AG10803 (cell line): ENCODE measurements around a stretch of chr14.

- RRBS, result no CpG with 5 or more reads among the region's 4 CpGs
Observed at GRCh38 chr14:89270781-89271128, 146.3 kb downstream of the FOXN3 start.

- RRBS, result no CpG with 5 or more reads among the region's 10 CpGs
Observed at GRCh38 chr14:89341198-89341908, 75.7 kb downstream of the FOXN3 start.

- RRBS, result no CpG with 5 or more reads among the region's 15 CpGs
Observed at GRCh38 chr14:89364266-89365336, 52.4 kb downstream of the FOXN3 start.

GRCh38 chr14:89371734-89372448 is 45.1 kb downstream of the FOXN3 start:
- RRBS, result 59% methylated on average over 2 of the region's 9 CpGs

GRCh38 chr14:89402855-89403376 is 14.1 kb downstream of the FOXN3 start:
- RRBS, result no CpG with 5 or more reads among the region's 9 CpGs

DNA sequence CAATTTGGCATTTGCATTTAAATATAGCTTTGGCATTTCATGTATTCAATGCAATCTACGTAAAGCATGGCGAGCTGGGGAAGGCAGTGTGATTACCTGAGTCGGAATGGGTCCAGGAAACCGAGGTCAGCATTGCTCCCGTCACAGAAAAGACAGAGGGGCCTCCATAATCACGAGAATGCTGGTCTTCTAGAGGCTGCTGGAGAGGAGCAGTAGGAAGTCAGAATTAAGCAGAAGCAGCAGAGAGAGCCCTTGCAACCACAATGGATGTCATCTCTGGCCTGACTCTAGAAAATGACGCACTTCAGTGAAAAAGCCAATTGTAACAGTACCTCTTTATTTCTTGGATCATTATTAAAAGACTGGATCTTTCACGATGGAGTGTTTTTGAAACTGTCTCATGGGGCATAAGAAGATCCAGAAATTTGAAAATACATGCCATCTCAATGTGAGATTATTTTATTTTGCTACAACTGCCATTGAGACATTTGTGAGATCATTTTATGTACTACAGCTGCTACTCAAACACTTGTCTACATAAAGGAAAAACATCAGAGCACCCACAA is 69.5 kb upstream of the FOXN3 start:
- RRBS, result no CpG with 5 or more reads among the region's 8 CpGs

GRCh38 chr14:89648445-89649159 is 231.6 kb upstream of the FOXN3 start:
- RRBS, result no CpG with 5 or more reads among the region's 5 CpGs

- RRBS, result no CpG with 5 or more reads among the region's 4 CpGs
Observed at GRCh38 chr14:89792543-89792856, 162.0 kb downstream of the EFCAB11 start.

GRCh38 chr14:89956641-89956943 is 865 bp downstream of the TDP1 start:
- RRBS, result no CpG with 5 or more reads among the region's 13 CpGs

GRCh38 chr14:90062157-90062619 is 394 bp downstream of the KCNK13 start:
- RRBS, result 3% methylated on average over 13 of the region's 54 CpGs

DNA sequence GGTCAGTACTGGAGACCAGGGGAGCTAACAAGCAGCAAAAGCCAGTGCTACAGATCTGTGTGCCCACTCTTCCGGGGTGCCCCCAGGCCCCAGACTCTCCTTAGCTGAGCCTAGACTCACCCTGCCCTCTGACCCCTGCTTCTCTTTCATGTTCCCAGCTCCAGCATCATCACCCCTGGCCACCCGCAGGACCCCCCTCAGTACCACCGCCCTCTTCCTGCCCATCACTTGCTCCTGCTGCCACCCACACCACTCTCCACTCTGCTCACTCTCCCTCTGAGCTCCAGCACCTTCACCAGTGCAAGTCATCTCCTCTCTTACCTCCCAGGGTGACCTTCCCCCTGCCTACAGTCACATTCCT is 105.0 kb downstream of the CALM1 start:
- RRBS, result no CpG with 5 or more reads among the region's 3 CpGs

- RRBS, result no CpG with 5 or more reads among the region's 2 CpGs
Observed at GRCh38 chr14:90502213-90502429, 105.3 kb downstream of the CALM1 start.

DNA sequence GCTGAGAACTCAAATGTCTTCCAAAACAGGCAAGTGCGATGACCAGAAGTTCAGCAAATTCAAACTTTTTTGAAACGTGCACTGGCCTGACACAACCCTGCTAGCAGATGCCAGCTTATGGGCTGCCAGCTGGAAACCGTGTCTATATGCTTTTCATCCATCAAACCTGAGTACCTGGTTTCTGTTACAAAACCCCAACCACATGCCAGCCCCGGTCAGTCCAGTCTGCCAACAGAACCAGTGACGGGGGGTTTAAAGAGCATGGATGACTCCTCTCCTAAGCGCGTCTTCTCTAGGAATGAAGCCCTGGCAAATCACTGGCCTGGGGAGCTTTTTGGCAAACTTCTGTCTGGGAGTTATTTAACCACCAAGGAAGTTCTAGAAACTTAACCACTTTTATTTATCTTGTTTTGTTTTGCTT is 189.6 kb downstream of the TTC7B start:
- RRBS, result no CpG with 5 or more reads among the region's 7 CpGs

DNA sequence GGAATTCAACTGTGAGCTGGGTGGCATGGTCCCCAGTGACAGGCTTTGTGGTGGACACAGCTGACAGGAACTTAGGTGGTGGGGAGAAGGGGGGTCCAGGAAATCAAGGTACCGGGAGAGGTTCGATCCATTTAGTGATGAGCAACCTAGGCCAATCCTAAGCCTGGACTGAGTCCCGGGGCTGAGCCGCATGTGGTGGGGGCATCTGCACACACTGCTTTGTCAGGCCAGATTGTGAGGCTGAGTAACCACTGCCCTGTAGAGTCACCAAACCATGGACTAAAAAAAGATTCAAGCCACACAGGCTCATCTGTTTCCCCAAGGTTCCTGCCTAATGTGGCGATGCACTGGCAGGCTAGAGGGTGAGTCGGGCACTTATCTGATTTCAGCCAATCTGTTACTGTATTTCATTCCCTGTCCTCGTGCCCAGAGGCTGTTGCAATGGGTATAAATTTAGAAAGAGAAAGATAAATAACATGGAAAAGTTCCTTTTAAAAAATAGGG is 140.9 kb downstream of the TTC7B start:
- RRBS, result 75% methylated on average over 3 of the region's 7 CpGs

GRCh38 chr14:90757802-90758186 is 58.4 kb downstream of the TTC7B start:
- RRBS, result no CpG with 5 or more reads among the region's 13 CpGs

GRCh38 chr14:90788000-90788494 is 28.2 kb downstream of the TTC7B start:
- RRBS, result no CpG with 5 or more reads among the region's 8 CpGs

DNA sequence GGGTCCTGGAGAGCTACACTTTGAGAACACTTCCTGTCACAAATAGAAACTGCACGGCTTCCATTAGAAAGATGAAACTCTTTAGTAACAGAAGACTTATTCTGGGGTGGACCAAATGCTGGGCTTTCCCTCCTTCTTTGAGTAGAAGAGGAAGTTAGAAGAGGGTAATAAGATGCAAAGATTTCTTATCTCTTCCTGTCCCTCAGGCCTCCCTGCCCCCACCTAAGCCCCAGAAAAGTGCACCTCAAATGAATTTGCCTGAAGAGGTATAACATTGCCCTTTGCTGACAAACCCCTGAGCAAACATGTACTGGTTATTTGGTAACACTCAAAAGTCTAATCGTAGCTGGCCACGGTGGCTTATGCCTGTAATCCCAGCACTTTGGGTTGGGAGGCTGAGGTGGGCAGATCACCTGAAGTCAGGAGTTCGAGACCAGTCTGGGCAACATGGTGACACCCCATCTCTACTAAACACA is 28.5 kb downstream of the DGLUCY start:
- RRBS, result no CpG with 5 or more reads among the region's 4 CpGs

GRCh38 chr14:91156186-91156707 is 42.4 kb downstream of the DGLUCY start:
- RRBS, result no CpG with 5 or more reads among the region's 6 CpGs

DNA sequence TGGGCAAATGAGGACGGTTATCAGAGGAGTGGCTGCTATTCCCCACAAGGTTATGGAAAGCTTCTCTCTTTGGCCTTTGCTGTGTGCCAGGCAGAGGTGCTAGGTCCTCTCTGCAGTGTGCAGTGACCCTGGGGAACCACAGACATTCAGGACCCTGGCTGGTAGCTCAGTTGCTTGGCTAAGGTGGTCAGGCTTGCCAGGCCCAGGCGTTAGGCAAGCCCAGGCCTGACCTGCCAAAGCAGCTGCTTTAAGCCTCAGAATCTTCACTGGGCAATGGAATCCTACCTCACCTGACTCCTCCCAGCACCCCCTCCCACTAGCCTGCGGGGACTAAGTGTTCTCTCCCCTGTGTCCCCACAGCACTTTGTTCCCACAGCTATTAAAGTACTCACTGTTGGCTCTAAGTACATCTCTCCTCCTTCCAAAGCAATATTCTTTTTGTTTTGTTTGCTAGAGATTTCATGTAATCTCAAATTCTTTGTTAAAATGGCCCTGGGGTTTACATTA is 44.2 kb downstream of the DGLUCY start:
- RRBS, result no CpG with 5 or more reads among the region's 3 CpGs

- RRBS, result no CpG with 5 or more reads among the region's 7 CpGs
Observed at GRCh38 chr14:91218987-91219388, 25.5 kb downstream of the GPR68 start.